OVCAR3 (cell line): ENCODE measurements around the genes SLC35D1, IL23R, NEGR1, SLC44A5 and ASB17.

DNA sequence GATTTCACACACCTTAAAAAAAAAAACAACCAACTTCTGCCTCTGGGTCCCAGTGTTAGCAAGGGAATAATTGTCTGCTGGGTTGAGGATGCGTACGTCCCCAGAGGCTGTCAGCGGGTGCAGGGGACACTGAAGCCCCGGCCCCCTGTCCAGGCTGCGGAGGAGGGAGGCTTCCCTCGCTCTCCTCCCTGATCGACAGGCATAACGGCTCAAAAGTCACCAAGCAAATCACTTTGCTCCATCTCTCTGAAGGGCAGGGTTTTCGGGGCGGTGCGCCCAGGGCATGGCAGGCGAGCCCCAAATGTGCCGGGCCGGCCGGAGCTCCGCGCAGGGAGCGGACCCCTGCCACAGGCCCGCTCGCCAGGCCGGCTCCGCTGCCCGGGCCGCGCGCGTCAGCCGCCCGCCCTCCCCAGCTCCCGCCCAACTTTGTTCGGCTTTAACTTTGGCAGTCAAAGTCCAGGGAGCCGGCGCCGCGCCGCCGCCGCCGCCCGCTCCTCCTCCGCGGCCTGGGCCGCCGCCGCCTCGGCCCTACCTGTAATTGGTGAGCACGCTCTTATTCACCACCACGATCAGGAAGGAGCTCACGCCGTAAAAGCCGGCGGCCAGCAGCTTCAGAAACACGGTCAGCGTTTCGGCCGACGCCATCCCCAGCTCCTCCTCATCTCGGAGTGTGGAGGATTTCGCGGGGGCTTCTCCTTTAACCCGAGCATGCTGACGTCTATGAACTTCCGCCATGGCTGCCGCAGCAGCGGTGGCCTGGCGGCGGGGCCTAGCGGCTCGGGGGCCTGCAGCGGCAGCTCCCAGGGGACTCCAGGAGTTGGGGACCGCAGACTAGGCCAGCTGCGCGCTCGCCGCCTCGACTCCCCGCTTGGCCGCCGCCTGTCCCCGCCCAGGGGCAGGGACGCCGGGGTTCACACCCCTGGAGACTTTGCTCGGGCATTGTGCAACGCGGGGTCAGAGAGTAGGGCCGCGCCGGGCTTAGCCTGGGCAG, at the start of gene SLC35D1:
Gene SLC35D1 (minus strand): TSS at position 870 of the 991 bp plus-strand sequence.
- RRBS = 5% methylated on average over 23 of the region's 88 CpGs

DNA sequence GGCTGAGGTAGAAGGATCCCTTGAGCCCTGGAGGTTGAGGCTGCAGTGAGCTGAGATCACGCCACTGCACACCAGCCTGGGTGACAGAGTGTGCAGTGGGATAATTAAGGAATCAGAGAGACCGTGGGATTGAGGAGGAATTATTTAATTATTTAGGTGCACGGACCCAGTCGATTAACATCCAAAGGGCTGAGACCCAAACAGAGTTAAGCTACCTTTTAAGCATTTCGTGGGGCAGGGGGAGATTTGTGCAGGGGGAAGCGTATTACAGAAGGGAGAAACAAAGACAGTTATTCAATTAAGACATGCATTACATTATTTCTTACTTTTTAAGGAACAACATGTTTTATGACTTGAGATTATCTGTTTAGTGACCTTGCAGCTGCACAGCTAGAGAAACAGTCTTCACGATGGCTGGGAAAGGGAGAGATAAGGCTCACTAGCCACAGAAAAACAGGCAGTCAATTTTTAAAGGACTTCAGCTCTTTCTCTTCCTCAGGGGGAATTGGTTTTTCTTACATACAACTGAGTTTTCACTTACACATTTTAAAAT, 7.0 kb upstream of the C1orf141 start:
- RRBS = no CpG with 5 or more reads among the region's 7 CpGs

GRCh38 chr1:67166070-67166717, at the start of gene IL23R:
Gene IL23R, plus strand, starts transcription at chr1:67166454.
- RRBS = no CpG with 5 or more reads among the region's 5 CpGs

DNA sequence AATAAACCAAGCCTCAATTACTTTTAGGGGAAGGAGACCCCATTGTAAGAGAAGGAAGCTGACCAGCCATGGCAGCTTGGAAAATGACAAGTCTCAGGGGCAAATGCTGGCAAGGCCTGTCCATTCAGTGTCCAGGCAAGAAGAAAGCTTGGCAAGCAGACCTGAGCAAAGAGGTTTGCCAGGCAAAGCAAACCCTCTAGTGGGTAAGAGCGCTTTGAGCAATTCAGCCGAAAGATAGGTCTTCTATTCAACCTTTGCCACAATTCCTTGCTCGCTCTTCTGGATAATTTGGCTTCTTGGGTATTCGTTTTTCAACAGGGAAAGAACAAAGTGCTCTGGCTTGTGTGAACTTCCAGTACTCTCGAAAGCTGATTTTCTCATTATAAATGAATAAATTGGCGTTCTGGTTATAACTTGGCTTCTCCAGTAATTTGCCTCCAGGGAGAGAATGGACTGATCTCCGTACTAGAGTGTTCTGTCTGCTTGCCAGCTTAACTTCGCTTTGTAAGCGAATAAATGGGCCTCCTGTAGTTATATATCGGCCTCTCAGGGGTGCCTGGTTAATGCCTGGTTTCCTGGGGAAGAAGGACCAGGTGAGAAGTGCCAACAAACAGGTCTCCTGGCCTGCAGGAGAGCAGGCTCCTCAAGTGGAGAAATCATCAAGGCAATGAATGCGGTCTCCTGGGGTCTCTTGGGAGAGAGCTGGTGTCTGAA, 107.2 kb upstream of the SERBP1 start:
- RRBS = no CpG with 5 or more reads among the region's 11 CpGs

DNA sequence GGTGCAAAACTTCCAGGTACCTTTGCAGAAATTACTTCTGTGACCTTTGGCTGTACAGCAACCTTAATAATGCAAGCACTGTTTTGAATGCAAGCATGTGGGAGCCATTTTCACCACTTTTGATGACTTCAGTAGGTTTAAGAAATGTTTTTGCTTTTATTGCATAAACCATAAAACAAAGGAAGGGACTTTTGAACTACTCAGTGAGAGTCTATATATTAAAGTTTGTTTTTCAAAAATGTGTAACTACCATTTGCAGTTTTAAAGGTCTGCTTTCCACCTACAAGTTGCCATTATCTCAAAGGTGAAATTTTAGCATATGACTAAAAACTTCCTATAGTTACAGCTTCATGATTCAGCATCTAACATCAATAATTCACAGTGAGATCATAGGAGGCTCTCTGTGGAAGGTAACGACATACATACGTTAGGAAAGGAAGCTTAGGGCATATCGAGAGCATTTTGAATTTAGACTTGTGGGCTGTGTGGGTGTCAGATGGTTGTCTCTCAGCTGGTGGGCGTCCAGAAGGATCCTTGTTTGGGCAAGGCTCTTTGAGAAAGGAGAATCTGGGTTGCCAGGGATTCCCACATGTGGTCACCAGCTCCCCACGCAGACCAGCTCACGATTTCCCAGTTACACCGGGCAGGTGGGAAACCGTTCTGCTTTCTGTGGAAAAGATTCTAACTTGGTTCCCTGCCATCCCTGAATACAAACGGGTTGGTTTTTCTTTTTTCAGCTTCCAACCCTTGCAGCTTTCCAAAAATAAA, 963 bp upstream of the GADD45A start:
- RRBS = no CpG with 5 or more reads among the region's 9 CpGs

DNA sequence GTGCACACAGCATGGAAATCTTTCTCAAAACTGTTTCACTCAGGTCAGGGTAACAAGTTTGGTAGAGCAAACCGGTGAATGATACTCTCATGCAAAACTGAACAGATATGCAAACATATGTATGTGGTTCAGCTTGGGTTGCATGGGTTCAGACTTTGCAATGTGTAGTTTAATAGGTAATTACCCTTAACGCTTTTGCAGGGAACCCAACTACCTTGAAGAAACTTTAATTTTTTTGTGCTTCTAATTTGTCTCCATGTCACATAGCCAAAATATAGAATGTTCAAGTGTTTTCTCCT, 2.2 kb downstream of the GADD45A start:
- RRBS = no CpG with 5 or more reads among the region's 2 CpGs

DNA sequence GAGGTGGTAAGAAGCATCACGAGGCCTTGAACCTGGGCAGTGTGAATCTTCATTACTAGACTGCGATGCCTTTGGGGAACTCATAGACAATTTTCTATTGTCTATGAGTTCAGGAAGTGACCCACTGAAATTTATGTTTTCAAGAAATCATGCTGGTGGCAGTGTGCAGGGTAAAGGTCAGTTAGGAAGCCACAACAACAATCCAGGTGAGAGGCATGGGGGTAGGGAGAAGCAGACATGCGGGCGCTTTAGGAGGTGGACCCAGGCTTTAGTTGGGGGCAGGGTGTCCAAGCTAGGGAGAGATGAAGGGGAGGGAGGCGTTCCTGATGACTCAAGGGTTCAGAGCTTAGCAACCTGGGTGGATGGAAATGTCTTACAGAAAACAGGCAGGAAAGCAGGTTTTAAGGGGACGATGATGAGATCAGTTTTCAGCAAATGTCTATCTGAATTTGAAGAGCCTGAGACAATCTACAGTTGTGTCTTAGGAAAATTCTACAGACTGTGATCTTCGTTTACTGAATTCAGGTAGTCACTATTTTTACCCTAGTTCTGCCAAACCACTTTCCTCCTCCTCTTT, 14.3 kb downstream of the GNG12 start:
- RRBS = no CpG with 5 or more reads among the region's 7 CpGs

GRCh38 chr1:67831748-67832680, 1.3 kb downstream of the GNG12 start:
- RRBS = no CpG with 5 or more reads among the region's 37 CpGs

DNA sequence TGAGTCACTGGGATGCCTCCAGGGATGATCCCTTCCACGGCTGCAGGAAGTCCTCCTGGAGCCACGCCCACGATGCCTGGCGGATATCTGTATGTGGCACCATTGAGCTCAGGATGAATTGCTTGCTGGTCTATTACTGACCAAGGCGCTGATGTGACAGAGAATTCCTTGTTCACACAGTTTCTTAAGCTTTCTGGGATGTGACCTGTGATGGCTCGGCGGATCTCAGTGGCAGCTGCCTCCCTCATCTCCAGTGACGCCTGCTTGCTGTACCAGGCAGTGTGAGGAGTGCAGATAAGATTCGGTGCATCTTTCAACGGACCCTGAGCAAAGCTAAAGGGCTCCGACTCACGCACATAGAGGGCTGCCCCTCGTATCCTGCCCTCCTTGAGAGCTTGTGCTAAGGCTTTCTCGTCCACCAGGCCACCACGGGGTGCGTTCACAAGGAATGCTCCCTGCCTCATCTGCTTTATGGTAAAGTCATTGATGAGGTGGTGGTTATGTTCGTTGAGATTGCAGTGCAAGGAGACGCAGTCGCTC, 70.4 kb downstream of the WLS start:
- RRBS = no CpG with 5 or more reads among the region's 19 CpGs

DNA sequence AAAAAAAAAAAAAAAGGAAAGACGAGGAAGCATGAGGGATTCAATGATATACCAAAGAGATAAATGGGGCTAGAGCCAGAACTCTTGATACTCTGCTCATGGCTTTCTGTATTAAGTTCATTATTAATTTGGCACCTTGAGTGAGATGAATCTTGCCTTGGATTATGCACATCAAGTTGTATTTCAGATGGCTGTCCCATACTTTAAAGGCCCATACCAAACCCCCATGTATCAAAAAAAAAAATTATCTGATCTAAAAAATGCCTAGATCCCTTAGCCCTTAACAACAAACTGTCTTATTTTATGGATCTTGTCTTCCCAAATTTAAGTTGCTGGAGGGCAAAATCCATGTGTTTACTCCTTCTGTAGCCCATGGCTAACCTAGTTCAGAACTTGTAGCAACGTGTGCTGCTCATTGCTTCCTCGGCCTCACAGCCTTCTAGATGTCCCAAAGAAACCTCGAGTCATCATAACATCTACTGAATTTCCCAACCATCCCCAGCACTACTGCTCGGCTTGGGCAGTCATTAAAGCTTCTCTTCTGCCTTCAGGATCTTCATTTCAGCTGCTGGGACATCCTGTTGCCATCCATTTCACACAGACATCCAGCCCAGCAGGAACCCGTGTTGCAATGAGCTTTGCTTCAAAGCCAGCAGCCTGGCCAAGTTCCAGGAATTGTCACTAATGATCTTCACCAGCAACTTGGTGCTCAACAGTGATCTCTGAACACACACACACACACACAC, 18.7 kb downstream of the WLS start:
- RRBS = no CpG with 5 or more reads among the region's 6 CpGs

DNA sequence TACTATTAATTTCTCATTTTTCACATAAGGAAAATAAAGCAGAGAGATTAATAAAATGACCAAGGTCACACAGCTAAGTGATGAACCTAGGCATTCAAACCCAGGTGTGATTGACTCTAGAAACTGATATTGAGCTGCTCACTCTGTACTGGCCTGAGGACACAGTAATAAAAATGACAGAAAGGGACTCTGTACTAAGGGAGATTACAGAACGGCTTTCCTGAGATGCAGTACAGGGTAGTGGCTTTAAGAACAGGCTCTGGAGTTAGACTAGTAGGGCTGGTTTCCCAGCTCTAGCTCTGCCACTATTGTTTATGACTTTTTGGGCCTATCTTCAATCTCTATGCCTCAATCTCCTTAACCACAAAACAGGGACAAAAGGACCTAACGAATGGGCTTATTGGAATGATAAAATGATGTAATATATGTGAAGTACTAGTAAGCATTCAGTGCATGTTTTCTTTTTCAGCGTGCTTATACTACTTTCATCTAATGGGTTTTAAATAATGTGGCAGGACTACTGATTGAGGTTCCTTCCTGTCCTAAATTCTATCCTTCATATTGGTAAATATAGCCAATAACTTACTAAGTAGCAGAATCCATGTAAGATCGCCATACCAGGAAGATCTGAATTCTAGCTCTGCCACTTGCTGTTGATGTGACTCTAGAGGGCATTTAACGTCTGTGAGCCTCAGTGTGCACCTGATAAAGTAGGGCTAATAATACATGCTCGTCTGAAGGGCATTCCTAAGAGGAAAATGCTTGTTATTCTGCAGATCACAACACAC, 1.3 kb downstream of the DEPDC1 start:
- RRBS = no CpG with 5 or more reads among the region's 6 CpGs

DNA sequence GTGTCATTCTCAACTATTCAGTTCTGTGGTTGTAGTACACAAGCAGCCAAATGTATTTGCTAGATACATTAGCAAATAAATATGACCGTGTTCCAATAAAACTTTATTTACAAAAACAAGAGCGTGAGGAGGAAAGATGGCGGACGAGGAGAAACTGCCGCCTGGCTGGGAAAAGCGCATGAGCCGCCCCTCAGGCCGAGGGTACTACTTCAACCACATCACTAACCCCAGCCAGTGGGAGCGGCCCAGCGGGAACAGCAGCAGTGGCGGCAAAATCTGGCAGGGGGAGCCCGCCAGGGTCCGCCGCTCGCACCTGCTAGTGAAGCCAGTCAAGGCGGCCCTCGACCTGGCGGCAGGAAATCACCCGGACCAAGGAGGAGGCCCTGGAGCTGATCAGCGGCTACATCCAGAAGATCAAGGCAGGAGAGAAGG, 286.1 kb downstream of the LRRC40 start:
- RRBS = 98% methylated on average over 2 of the region's 20 CpGs

DNA sequence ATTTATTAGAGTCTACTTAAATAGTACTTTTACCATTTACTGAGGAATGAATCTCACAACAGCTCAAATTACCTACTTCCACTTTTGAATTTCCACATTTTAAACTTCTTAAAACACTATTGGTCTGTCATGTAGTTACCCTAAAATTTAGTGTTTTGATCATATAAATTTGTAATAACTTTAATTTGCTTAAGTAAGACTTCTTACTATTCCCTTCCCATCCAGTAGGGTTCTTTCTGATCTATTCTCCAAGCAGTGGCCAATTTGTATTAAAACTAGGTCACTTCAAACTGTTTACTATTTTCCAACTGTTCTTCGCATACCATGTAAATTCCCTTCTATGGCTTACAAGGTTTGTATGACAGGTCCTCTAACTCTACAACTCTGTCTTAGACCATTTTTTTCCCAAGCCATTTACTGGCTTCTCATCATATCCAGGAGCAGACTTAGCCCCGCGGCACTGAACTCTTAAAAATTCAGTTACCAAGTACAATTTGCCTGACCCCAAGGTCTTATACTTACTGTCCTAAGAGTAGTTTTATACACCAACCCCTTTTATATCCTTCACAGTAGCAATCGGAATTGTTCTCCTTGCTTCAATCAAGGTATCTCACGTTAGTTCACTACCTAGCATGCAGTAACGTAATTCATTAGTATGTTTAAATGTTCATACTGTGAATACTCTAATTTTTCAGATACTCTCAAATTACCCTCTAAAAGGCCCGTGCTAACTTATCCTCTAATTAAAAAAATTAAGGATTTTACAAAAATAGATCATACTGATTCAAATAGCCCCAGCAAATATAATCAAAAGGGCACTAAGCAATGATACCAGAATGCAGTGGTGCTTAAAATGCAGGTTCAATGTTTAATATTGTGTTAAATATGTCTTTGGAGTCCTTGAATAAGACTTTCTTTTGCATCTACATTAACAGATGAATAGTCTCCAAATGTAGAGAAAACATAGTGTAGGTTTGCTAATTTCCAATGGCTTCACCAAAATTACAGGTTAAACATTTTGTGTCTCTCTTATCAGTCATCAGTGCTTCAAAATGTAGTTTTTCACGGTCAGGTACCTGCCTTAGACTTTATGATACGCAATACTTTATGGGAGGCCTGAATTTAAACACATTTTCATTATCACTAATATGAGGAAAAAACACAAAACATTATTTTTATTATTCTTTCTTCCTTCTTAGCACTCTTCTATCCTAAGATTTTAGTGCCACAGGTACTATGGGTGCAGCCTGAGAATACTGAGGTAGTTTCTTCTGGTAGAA, 8.9 kb upstream of the PTGER3 start:
- RRBS = no CpG with 5 or more reads among the region's 9 CpGs

- RRBS = 4% methylated on average over 14 of the region's 58 CpGs
Measured at GRCh38 chr1:72282273-72283151, at the start of gene NEGR1. Gene NEGR1, minus strand, starts transcription at chr1:72282539.

DNA sequence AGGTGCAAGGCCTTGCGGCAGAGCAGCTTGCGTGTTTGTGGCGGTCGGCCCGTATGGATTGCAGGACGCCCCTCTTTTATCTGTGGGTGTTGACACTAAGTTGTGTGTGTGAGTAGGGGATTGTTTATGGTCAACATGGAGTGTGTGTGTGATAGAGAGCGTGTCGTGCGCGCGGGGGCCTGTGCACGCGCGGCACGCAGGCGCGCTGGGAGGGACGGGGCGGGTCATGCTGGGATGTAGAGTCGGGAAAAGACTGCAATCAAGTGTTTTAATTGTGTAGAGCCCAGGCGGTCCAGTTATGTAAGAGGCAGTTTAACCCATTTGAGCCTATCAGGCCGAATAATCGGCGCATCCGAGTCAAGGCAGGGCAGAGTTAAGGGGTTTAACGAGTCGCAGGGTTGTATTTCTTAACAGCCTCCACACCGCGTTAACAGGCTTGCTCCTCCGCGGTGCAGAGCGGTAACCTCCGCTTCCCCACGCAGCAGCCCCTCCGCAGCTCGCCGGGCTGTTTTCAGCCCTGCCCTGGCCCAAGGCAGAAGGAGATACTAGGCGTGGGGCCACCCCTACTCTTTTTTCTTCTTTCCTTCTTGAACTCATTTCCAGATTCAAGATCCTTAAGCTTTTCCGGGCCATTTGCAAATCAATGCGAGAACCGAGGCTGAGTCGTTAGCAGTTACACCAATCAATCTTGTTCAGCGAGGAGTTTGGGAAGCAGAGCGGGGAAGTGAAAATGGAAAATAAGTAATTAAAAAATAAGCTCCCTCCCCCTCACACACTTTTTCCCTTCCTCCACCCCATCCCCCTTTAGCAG, 1.4 kb upstream of the NEGR1 start:
- RRBS = 27% methylated on average over 2 of the region's 44 CpGs

GRCh38 chr1:73806690-73807152, 391.3 kb downstream of the LRRIQ3 start:
- RRBS = no CpG with 5 or more reads among the region's 4 CpGs

GRCh38 chr1:75610919-75611501, at the start of gene SLC44A5:
Gene SLC44A5, minus strand, starts transcription at chr1:75611114.
- RRBS = no CpG with 5 or more reads among the region's 2 CpGs

DNA sequence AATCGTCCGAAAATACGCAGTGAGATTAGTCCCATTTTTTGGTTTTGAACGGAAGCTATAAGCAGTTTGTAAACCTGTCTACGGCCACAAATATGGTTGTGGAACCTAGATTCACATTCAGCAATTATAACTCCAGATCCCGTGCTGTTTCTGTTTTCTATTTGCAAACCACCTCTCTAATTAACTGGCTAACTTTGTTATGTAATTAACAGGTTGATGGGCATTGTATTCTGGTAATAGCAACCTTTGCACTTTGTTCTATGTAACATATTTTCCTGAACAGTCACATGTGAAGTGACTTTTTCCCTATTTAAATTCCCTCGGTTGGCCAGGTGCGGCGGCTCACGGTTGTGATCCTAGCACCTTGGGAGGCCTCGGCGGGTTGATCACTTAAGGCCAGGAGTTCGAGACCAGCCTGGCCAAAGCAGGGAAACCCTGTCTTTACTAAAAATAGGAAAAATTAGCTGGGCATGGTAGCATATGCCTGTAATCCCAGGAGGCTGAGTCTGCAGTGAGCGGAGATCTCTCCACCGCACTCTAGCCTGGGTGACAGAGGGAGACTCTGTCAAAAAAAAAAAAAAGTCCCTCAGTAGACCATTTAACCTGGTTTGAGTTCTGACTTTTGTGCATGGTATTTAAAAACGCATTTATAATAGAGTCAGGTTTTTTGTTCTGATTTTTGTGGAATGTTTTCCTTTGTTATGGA, 1.4 kb downstream of the ACADM start:
- RRBS = no CpG with 5 or more reads among the region's 16 CpGs

- RRBS = no CpG with 5 or more reads among the region's 2 CpGs
Measured at GRCh38 chr1:75732569-75732980, 8.1 kb downstream of the ACADM start.

DNA sequence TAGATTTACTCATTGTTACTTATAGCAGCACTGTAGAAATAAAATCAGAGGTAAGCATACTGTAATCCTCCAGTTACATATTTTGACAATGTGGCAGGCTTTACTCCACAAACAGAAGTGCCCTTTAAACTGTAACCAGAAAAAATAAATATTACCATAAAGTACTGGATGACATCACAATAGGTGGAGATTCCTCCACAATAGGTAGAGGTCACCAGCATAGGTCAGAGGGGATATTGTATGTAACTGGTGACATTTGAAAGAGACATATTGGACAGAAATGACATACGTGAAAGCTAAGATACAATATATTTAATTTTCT, at the start of gene ASB17:
Gene ASB17 (minus strand): TSS at position 126 of the 322 bp plus-strand sequence.
- RRBS = no CpG with 5 or more reads among the region's 1 CpG